ENCODE measurements around a stretch of chr12.

DNA sequence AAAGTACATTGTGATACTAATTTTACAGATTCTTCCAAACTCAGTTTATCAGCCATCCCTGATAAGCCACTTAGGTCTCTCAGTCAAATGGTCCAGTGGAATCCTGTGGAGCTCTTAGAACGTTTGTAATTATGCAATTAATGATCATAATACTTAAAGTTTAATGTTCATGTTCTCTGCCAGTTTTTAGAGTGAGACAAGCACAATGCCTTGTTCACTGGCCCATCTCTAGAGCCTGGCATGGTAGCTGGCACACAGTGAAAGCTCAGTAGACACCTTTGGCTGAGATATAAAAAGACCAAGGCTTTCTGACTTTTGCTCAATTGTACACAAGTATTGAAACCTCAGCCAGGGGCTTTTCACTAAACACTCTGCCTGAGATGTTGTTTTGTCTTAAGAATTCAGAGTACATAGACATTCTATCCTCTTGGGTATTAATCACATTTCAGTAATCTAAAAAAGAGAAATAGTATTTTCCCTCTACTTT, 241.8 kb upstream of the ATP2B1 start:
- CAGE, long polyA plus RNA = no peak
- RRBS = no CpG with 5 or more reads among the region's 1 CpG

DNA sequence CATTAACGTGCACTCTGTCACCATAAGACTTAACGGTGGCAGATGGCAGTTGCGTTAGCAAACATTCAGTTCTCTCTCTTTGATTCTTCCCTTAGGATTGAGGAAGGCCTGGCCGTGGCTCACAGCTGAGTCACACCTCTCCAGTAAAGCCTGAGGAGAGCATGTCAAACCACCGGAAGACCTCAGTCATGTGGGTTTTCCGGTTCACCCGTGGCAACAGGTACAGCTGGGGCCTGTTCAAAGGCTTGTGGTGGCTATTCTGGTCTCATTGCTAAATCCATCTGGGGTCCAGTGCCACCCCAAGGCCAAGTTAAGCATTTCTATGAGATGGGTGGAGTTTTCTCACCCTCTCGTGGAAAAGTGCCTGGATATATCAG, 545.1 kb upstream of the ATP2B1 start:
- CAGE, long polyA plus RNA = no peak
- RRBS = no CpG with 5 or more reads among the region's 8 CpGs

- CAGE, long polyA plus RNA = no peak
- RRBS = no CpG with 5 or more reads among the region's 5 CpGs
Observed at GRCh38 chr12:91215734-91216652, 33.4 kb upstream of the DCN start.

DNA sequence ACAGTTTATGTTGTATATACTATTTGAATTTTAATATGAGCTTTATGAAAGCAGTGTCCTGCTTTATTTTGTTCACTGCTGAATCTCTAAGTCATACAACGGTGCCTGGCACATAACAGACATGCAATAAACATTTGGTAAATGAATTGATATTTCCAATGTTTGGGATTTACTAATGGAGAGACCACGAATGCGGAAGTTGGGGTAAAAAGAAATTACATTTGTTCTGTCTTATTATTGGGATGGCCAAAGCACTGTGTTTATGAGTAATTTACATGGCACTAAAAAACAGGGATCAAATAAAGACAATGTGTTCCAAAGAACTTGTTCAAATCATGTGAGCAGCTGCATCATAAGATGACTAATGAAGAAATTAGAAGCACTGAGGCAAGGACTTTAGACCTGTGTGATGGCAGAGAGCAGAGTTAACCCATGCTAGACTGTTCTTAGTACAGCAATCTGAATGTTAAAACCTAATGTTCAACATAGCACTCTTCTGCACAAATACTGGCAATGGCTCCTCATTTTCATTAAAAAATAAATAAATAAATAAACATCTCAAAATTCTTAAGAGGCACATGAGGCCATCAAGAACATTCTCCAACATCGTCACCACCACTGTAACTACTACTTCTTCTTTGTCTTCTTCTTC, 34.2 kb upstream of the DCN start:
- CAGE, long polyA plus RNA = no peak
- RRBS = no CpG with 5 or more reads among the region's 4 CpGs

DNA sequence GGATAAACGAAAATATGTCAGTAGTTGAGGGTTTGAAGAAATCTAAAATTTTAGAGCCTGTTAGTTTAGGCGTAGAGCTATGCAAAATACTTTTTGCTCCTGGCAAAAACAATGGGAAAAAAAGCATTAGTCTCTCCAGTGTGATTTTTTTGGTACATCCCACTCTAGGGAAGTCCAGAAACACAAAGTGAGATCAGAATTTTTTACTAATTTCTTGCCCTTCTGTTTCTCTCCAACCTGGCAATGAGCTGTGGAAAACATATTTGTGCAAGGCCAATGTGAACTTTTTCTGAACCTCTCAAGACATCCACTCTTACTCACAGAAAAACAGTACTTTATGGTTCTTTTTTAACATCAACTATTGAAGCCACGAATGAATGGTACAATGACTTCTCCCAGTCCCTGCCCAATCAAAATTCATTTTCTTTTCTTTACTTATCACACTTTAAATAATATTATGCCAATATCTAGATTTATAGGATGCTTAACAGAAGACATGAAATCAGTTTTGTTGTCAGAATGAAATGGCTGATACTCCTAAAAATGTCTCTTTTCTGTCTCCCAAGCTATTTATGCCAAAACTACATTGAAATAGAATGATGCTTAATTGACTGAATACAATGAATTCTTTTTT, 57.0 kb upstream of the DCN start:
- CAGE, long polyA plus RNA = no peak
- RRBS = no CpG with 5 or more reads among the region's 3 CpGs

DNA sequence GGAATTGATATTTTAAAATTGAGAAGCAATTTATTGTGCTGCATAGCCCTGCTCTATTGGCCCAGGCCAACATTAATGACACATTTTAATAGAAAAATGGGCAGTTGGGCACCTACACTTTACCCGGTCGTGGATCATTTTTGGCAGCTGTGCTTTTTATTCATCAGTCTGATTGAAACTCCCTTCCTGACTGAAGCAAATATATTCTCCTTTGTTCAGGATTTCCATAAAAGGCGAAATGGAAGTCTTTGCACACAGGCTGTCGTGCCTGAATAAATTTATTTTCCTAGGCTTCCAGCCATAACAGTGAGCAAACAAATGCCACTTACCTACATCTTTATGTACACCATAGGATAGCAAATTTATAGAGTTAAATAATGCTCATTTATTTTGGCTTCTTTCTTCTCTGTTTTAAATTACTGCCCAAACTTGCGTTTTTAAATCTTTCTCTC, 480.7 kb upstream of the DCN start:
- CAGE, long polyA plus RNA = no peak
- RRBS = no CpG with 5 or more reads among the region's 5 CpGs

GRCh38 chr12:92041670-92042302, 103.9 kb downstream of the BTG1 start:
- CAGE, long polyA plus RNA = no peak
- RRBS = no CpG with 5 or more reads among the region's 3 CpGs

DNA sequence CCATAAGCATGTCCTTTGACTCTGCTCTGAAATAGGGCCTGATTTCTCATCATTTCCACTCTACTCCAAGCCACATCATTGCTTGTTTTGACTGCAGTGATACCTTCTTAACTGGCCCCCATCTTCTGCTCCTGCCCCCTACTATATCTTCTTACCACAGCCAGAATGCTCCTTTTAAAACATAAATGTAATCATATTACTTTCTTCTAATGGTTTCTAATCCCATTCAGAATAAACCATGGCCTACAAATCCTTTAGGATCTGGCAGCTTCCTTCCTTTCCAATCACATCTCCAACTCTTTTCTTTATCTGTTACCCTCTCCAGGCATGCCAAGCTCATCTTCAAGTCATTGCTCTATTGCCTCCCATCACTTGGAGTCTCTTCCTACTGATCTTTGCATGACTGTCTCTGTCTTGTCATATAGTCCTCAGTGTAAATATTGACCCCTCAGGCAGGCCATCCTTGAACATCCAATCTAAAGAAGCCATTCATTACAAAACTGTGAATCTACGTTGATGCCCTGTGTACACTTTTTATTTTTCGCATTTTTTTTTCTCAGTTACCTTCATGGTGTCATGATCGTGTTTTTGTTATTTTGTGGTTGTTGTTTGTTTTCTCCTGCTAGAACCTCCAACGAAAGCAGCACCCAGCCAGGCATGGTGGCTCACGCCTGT, 93.6 kb downstream of the BTG1 start:
- CAGE, long polyA plus RNA = no peak
- RRBS = no CpG with 5 or more reads among the region's 5 CpGs

- CAGE, long polyA plus RNA = no peak
- RRBS = no CpG with 5 or more reads among the region's 2 CpGs
Observed at GRCh38 chr12:92064178-92064788, 81.4 kb downstream of the BTG1 start.

DNA sequence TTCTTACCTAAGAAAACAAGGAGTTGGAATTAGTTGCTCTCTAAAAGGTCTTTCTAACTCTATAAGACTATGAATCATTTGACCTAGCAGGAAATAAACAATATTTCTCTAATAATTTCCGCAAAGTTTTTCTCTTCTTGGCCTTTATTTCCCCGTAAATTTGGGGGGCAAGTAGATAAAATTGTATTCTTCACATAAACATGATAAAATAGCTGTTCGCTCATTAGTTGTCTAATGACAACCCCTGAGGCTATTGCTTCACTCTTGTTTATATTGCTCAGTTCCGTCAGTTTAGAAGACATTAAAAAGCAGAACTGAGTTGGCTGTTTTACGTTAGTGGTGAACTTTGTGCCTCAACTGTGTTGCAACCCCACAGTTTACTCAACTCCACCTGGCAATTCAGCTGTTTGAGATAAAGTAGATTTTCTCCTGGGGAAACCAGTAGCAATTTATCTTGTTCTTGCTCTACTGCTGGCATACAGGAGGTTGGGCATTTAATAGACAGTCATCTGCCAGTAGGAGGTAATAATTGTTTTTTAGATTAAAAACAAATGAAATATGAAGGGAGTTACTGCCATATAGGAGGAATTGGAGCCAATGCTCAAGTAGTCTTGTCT, 74.6 kb downstream of the BTG1 start:
- CAGE, long polyA plus RNA = no peak
- RRBS = no CpG with 5 or more reads among the region's 5 CpGs

DNA sequence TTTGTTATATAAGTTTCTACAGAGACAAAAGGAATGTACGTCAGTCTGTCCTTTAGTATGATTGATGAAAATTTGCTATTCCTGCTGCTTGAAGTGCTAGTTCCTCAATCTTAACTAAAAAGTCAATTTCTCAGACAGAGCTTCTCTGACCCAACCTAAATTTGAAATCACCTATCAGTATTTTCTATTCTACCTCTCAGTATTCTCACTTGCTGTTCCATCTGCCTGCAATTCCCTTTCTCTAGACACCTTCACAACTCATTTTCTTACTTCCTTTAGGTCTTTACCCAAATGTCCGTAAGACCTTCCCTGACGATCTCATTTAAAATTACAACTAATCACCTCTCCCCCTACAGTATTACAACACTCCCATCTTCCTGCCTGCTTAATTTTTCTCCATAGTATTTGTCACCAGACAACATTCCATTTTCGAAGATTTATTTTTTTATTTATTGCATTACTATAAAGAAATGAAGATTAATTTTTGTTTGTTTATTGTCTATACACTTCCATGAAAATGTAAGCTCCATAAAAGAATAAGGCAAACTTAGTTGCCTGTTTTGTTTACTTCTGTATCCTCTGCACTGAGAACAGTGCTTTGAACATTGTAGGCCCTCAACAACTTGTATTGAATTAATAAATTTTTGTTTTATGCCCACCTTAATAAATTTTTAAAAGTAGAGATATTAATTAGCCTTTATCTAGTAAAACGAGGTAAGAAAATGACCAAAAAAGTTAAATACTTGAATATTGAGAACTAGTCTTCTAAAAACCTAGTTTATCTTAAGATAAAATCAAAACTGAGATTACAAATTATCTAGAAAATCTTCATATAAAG, 28.9 kb downstream of the BTG1 start:
- CAGE, long polyA plus RNA = no peak
- RRBS = no CpG with 5 or more reads among the region's 5 CpGs

GRCh38 chr12:92132988-92133698, 12.5 kb downstream of the BTG1 start:
- CAGE, long polyA plus RNA = no peak
- RRBS = no CpG with 5 or more reads among the region's 2 CpGs

- CAGE, long polyA plus RNA = no peak
- RRBS = no CpG with 5 or more reads among the region's 5 CpGs
Observed at GRCh38 chr12:92141506-92142244, 4.0 kb downstream of the BTG1 start.

DNA sequence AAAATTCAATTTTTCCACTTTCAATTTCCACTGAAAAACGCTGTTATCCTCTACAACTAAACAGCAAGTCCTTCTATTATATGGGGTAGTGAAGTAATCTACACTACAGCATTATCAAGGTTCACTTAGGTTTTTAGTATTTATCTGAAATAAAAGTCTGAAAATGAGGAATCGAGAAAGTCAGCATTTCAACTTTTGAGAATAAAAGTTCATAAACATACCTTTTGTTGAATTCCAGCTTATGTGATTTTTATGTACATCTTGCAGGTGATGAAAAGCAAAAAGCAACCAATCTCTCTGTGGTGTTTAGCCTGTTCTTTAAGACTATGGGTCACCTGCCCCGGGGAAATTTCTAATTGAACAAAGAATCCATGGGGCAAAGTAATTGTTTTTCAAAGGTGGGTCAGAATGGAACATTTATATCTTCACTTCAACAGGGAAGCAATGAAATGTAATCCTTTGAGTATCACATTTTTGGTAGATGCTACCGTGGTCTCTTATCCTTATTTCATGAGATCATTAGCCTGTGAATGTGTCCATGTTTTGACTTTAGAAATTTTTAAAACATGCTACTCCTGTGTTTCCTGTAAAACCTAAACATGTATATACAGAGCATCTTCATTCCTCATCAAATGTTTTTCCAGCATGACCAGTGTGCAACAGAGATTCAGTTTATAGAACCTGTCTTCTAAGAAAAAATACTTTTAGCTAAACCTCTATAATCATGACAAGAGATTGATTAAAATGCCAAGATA, 3.1 kb downstream of the BTG1 start:
- CAGE, long polyA plus RNA = no peak
- RRBS = no CpG with 5 or more reads among the region's 4 CpGs

DNA sequence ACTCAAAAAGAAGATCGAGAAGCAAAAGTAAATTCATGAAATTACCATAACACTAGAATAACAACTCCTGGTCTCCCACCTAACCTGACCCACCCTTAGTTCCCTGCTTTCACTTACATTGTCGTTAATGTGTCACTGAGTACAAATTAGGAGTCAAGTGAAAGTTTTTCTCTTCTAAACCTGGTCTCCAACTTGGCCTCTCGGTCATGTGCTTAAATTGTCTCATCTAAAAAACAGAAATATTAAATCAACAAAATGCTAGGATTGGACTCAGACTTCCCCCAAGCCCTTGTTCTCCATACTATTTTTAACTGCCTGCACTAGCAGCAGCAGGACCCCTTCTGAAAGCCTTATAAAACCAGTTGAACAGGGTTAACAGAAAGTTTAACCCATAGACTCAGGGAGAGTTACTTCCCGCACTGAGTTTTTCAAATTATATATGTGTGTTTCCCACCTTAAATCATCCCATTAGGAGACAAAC, 1.9 kb upstream of the BTG1 start:
- CAGE, long polyA plus RNA = no peak
- RRBS = no CpG with 5 or more reads among the region's 4 CpGs

DNA sequence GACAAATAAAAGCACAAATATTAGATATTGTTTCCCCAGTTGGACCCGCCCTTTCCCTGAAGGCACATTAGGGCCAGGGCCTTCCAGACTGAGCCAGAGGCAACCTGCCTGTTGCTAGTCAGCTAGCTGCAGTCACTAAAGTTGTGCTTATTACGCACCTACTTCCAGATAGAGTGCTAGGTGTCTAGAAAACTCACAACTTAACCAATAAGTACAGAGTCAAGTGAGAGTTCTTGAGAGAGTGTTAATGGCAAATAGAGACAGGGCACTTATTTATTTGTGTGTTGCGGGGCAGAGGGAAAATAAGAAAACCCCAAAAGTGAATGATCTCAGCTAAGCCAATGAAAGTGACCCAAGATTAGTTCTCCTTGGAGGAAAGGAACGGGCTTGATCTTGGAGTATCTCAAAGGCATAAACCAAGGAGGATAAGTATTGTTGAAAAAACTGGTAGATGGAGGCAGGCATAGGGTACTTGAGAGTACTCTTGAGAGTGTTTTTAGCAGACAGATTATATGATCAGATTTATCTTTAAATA, 3.1 kb upstream of the BTG1 start:
- CAGE, long polyA plus RNA = no peak
- RRBS = no CpG with 5 or more reads among the region's 4 CpGs

DNA sequence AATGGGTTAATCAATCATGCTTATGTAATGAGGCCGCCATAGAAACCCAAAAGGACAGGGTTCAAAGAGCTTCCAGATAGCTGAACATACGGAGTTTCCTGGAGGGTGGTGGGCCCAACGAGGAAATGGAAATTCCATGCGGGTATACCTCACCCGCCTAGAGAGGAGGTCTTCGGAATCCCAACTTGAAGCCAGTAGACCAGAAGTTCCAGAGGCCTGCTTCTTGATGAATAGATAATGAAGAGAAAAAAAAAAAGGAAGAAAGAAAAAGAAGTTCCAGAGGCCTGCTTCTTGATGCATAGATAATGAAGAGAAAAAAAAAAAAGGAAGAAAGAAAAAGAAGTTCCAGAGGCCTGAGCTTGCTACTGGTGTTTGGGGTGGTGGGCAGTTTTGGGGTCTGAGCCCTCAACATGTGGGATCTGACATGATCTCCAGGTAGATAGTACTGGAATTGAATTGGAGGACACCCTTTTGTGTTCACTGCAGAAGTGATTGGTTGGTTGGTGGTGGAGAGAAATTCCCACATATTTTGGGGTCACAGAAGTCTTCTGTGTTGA, 11.3 kb upstream of the BTG1 start:
- CAGE, long polyA plus RNA = no peak
- RRBS = no CpG with 5 or more reads among the region's 6 CpGs

DNA sequence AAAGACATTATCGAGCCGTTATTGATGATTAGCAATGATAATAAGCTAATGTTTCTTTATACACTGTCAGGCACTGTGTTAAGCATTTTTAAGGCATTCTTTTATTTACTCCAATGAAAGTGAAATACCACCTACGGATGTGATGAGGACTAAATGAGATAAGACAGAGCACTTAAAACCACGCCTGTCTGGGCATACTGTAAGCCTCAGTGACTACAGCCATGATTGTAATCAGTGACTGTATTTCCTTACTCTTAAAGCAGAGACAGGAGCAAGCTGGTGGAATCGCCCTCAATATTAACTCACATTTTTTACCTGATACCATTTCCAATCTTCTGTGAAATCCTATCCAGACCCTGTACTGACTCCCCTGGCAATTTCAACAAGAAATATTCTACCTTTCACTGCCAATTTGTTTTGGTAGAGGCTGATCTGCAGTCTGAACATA, 195.3 kb upstream of the BTG1 start:
- CAGE, long polyA plus RNA = no peak
- RRBS = no CpG with 5 or more reads among the region's 5 CpGs

- CAGE, long polyA plus RNA = no peak
- RRBS = no CpG with 5 or more reads among the region's 7 CpGs
Observed at GRCh38 chr12:92399889-92400613, 254.4 kb upstream of the BTG1 start.

- CAGE, long polyA plus RNA = no peak
- RRBS = no CpG with 5 or more reads among the region's 12 CpGs
Observed at GRCh38 chr12:92505205-92506279, 197.2 kb upstream of the PLEKHG7 start.